Measurements from ENCODE around the genes ARHGAP28 and PTPRM.

DNA sequence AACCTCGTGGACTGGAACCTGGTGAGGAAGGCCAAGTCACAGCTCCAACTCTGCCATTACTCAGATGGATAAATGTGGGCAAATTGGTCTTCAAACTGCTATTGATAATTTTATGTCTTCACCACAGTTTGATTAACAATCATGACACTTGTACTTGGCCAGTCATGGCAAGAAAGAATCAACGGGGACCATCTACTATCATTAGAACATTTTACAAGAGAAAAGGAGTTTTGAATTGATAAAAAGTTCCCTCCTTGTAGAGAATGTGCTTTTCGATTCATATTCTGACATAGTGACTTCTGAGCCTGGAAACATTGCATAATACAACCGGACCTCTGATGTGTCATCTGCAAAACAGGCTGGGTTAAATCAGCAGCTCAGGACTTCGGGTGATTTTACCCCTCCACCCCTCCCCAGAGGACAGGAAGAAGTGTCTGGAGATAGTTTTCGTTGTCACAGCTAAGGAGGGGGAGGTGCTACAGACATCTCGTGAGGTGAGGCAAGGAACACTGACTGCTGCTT, 8.5 kb downstream of the L3MBTL4 start:
- PRO-cap: no peak

- PRO-cap: no peak
Measured at GRCh38 chr18:6728987-6729170, 637 bp upstream of the ARHGAP28 start.

GRCh38 chr18:6729171-6730344, at the start of gene ARHGAP28:
TSS of gene ARHGAP28 (plus strand) at chr18:6729716.
- PRO-cap: bidirectional peak, plus-strand start at chr18:6729718, minus-strand start at chr18:6729553; bidirectional peak, plus-strand start at chr18:6729973, minus-strand start at chr18:6729893

DNA sequence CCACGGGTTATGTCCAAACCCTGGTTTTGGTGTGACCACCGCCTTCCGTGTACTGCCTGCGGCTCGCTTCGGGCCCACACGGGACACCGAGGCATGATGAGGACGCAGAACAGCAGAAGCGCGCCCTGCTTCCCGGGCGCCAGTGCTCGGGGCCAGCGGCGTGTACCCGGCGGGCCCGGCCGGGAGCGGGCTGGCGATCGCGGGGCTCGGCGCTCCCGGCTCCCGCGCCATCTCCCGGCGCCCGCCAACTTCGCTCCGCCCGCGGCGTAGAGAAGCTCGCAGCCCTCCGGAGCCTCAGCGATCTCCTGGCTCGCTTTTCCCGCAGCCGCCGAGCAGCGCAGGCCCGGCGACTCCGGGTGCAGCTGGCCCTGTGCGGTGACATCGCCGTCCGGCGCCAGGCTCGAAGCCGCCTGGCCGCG, 586 bp upstream of the PTPRM start:
- PRO-cap: unidirectional peak, plus-strand start at position 79 of the sequence; unidirectional peak, minus-strand start at position 354 of the sequence

GRCh38 chr18:7566940-7567645, at the start of gene PTPRM:
TSS of gene PTPRM (plus strand) at chr18:7567316.
- PRO-cap: bidirectional peak, plus-strand start at chr18:7567316, minus-strand start at chr18:7567064

- PRO-cap: no peak
Measured at GRCh38 chr18:7784670-7785317, 217.7 kb downstream of the PTPRM start.

DNA sequence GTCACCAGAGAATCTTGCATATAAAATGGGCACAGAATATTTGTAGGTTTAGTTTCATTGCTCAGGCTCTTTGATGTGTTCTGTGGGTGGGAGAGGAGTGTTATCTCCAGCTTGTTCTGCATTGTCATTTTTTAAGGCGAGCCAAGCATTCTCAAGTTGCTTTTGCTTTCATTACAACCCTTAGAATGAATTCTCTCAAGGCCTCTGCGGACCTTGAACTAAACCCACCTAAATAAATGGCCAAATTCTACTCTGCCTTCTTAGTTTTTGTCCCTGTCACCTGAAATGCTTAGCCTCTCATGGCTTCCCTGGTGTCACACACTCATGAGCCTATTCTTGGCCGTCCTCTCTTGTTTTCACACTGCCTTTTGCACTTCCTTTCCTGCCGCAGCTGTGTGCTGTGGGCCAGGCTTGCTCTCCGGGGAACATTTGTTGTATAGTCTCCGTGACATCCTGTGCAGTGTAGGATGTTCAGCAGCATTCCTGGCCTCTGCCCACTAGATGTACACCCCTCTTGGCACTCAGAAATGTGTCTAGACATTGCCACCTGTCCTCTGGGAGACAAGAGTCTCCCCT, 255.5 kb downstream of the PTPRM start:
- PRO-cap: no peak

DNA sequence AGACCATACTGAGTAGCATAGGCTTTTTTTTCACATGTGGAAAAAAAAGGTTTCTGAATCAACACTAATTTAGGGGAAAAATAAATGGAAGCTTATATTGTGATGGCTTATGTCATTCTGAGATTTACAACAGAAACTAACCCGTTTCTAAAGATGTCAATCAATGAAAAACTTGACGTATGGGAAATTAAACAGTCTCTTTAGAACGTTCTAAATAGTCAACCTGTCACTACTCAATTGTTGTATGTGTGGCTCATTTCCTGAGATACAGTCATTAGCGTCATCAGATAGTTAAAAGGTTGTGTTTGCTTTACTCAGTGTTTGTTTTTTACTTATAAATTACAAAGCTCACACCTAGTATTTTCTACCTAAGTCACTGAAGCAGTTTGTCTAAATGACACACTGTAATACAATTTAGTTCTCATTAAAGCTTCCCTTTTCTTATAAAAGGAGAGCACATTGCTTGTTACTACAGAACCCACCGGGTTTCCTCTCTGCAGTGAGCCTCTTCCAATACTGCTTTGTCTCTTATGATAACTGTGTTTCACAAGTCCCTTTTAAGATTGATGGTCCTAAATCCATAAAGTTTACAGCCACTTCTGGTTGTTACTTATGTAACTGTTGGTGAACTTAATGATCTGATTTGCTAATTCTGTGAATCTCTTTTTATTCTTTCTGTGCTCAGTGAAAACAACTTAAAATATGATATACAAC, 311.8 kb downstream of the PTPRM start:
- PRO-cap: no peak

GRCh38 chr18:7958218-7959009, 391.3 kb downstream of the PTPRM start:
- PRO-cap: no peak

- PRO-cap: no peak
Measured at GRCh38 chr18:8045800-8046316, 478.7 kb downstream of the PTPRM start.

DNA sequence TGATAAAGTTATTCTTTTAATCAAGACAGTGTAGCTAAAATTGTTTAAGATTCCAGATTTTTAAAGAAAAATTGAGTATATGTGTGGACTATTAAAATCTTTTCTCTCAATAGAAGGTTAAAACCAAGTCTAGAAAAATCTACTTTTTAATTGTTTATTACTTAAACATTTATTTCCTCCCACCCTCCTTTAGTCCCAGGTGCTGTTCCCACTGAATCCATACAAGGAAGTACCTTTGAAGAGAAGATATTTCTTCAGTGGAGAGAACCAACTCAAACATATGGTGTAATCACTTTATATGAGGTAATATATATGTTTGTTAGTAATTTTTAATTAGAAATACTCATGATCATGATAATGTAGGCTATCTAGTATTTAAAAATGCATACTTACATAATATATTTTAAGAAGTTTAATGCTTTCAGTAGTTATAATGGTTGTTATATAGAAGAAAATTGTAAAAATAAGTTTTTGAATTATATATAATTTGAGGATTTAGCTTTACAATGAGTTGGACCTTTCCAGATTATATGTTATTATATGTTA, 509.2 kb downstream of the PTPRM start:
- PRO-cap: no peak

- PRO-cap: no peak
Measured at GRCh38 chr18:8142963-8143162, 466.4 kb upstream of the RAB12 start.

GRCh38 chr18:8144484-8145224, 464.6 kb upstream of the RAB12 start:
- PRO-cap: no peak

- PRO-cap: no peak
Measured at GRCh38 chr18:8176450-8177094, 432.7 kb upstream of the RAB12 start.

- PRO-cap: no peak
Measured at GRCh38 chr18:8211904-8212244, 397.4 kb upstream of the RAB12 start.

DNA sequence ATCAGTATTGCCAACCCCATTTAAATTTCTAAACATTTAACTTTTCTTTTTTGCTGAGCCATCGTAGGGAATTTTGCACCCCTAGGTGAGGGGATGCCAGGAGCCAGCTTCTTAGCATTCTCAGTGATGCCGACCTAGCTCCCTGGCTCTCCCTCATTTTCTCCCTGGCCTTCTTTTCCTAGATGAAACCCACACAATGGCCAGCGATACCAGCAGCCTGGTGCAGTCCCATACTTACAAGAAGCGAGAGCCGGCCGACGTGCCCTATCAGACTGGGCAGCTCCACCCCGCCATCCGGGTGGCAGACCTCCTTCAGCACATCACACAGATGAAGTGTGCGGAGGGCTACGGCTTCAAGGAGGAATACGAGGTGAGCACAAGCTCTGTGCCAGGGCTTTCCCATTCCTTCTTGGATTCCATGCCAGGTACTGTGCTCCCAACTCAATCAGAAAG, 356.2 kb upstream of the RAB12 start:
- PRO-cap: no peak

DNA sequence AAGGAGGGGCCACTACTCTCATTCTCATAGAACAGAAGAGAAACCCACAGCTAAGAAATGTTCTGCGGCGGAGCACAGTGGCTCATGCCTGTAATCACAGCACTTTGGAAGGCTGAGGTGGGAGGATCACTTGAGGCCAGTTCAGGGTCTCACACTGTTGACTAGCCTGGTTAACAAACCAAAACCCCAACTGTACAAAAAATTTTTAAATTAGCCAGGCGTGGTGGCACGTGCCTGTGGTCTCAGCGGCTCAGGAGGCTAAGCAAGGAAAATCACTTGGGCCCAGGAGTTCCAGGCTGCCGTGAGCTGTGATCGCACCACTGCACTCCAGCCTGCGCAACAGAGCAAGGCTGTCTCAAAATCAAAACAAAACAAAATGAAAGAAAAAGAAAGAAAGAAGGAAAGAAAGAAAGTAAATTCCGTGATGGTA, 1.5 kb upstream of the RAB12 start:
- PRO-cap: no peak

DNA sequence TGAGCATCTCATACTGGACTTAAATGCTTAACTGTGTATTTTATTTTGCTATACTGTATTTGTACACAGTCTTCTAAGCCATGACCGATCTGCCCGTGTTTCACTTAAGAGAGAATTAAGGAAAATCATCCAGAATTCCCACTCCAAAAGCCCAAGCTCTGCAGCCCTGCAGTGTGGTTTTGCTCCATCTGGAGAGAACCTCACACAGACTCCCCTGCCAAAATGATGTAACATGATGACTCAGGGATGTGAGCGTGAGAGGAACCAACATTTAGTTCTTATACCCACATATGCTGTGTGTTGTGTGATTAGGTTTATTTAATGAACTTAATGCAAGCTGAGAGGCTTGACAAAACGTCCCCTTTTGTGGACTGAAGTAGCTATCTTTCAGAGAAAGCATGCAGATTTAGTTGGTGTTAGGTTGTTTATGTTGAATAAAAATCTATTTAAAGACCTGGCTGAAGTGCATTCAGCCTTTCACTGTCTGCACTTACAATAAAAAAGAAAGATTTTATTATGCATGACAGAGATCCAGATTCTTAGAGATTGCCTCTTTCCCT, 6.2 kb downstream of the RAB12 start:
- PRO-cap: no peak

GRCh38 chr18:8622101-8622911, 13.1 kb downstream of the RAB12 start:
- PRO-cap: no peak

DNA sequence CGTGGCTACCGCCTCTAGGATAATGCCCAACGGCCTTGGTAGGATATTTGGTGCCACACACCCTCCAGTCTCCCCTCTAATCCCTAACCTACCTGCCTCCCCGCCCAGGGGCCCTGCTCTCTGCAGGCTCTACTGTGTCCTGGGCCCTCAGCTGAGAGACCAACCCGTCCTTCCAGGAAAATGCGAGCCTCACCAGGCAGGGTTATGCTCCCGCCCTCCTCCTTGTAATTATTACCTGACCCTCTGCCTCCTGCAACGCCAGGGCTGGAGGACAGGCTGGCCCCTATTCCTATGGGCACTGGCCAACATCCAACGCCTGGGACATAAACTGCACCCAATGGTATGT, 1.5 kb upstream of the MTCL1 start:
- PRO-cap: no peak

All from fallopian tube (tissue), 1 donor.